PFSK-1 (cell line): ENCODE results near the genes YPEL5, LBH, CAPN14 and XDH.

DNA sequence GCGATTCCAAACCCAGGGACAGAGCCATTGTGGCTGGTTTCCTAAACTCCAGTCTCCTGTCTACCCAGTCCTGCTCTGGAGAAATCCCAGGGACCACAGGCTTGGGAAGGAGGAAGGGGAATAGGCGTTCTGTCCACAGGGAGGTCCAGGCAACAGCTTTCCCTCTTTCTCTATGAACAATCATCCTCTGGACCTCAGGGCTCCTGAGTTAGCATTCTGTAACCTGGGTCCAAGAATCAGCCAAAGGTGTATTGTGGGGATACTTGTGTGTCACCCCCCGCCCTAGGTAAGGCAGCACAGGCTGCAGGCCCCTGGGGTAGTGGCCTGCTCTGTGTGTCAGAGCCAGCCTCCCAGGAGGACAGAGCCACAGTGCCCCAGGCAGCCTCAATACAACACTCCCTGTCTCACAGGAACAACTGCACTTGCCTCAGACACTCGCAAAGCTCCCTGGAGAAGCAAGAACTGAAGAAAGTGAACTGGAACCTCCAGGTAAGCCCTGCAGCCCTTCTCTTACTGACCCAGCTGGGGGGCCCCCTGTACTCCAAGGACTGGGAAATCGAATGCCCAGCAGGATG, 121.4 kb upstream of the PPP1CB start:
- RRBS = no CpG with 5 or more reads among the region's 5 CpGs

DNA sequence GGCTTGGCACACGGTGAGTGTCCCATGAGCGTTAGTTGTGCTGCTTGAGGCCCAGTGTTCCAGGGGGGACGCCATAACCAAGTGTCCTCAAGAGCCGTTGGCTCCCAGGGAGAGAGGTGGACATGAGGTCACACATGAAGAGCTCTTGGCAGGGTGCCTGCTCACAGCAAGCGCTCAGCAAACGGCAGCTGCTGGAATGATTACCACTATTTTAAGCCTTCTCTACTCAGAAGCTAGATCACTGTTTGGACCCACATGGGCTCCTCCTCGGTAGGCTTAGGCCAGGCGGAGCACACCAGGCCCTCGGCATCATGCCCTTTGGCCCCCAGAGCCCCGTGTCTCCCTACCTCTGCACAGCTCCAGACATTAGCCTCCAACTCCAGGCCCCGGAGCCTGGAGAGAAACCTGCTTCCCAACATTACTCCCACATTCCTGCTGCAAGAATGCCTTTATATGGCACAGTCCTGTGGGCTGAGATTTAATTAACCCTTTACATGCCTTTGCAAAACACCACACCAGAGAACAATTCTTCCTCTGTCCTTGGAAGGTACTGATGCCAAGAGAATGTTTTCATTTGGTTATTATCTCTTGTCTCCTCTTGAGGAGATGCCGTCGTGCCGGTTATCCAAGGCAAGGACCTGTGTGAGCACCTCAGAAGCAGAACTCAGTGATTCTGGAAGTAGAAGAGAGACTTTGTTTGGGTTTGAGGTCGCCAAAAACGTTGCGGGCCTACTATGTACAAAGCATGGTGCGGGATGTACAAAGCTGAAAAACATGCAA, 68.3 kb upstream of the PPP1CB start:
- RRBS = no CpG with 5 or more reads among the region's 18 CpGs

- RRBS = no CpG with 5 or more reads among the region's 16 CpGs
Observed at GRCh38 chr2:29011541-29012122, 30.5 kb downstream of the TOGARAM2 start.

DNA sequence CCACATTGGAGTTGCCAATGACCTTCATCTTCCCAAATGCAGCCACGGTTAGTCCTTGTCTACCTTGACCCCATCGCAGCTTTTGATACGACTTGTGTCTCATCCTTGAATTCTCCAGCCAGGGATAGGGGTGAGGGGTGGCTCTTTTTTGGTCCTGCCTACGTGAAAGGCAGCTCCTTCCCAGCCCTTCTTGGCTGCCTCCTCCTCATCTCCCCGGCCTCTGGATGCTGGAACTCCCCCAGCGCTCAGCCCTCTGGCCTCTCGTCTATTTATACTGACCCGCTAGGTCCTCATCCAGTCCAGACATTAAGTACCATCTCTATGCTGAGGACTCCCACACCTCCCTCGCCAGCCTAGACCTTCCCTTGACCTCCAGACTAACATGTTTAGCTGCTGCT, 34.5 kb downstream of the TOGARAM2 start:
- RRBS = no CpG with 5 or more reads among the region's 9 CpGs

DNA sequence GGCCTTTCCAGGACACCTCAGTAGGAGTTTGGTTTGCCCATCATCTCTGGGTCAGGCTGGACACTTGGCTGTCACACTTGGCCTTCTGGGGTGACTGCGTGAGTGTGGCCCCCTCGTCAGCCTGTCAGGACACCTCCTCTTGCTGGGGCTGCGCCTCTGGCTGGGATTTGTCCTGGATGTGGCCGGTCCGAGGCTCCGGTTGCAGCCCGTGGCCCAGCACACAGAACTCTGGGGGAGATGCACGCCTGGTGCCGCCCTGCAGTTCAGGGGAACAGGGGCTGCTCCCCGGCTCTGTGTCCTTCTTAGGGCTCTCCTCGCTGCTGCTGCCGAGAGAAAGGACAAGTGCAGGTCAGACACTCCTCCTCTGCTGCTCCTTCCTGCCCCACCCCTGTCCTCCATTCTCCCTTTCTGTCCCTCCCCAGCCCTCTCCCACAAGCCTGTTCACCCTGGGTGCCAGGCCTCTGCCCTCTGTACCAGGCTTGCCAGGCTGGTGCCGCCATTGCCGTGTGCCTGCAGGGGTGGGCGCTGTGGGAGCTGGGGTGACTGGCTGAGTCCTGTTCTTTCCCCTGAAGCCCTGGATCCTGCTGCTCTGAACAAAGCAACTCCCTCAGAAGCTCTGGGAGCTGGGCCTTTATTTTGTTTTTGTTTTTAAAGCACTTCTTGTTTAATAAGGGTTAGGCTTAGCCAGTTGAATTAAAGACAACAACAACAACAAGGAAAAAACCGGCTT, 9.4 kb downstream of the PCARE start:
- RRBS = 73% methylated on average over 4 of the region's 16 CpGs

- RRBS = no CpG with 5 or more reads among the region's 9 CpGs
Observed at GRCh38 chr2:29108059-29108849, 7.0 kb upstream of the CLIP4 start.

DNA sequence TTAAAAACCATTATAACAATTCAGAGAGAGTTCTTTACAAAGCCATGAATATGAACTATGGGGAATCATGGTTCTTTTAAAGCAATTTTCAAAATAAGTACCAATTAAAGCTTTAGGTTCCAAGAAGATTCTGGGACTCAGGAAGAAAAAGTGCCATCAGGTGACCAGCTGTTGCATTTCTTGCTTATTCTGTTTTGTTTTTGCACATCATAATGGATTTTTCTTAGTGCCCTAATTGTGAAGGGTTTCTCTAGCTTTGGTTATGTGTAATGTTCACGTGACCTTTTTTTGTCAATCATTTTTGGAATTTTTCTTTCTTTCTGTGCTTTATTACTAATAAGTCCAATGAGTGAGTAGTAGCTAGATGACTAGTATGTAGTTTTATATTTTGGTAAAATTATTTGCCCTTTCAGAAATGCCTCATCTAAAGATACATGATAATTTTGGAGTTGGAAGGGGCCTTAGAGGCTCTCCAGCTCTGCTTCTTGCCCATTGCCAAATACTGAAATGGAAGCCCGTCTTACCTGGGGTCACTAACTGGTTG, 66.9 kb downstream of the CLIP4 start:
- RRBS = no CpG with 5 or more reads among the region's 2 CpGs

DNA sequence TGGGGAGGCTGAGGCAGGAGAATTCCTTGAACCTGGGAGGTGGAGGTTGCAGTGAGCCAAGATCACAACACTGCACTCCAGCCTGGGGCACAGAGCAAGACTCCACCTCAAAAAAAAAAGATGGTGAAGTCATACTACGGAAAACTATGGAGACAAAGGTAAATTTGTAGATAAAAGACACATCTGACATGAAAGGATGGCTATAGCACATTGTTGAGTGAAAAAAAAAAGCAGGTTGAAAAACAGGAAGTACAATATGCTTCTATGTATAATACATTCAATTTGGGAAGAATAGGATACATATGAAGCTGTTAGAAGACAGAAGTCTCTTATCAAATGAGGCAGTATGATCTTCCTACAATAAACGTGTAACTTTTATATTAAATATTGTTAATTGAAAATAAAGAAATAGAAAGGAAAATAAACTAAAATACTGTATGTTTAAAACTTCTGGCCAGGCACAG, 1.8 kb upstream of the YPEL5 start:
- RRBS = no CpG with 5 or more reads among the region's 2 CpGs

DNA sequence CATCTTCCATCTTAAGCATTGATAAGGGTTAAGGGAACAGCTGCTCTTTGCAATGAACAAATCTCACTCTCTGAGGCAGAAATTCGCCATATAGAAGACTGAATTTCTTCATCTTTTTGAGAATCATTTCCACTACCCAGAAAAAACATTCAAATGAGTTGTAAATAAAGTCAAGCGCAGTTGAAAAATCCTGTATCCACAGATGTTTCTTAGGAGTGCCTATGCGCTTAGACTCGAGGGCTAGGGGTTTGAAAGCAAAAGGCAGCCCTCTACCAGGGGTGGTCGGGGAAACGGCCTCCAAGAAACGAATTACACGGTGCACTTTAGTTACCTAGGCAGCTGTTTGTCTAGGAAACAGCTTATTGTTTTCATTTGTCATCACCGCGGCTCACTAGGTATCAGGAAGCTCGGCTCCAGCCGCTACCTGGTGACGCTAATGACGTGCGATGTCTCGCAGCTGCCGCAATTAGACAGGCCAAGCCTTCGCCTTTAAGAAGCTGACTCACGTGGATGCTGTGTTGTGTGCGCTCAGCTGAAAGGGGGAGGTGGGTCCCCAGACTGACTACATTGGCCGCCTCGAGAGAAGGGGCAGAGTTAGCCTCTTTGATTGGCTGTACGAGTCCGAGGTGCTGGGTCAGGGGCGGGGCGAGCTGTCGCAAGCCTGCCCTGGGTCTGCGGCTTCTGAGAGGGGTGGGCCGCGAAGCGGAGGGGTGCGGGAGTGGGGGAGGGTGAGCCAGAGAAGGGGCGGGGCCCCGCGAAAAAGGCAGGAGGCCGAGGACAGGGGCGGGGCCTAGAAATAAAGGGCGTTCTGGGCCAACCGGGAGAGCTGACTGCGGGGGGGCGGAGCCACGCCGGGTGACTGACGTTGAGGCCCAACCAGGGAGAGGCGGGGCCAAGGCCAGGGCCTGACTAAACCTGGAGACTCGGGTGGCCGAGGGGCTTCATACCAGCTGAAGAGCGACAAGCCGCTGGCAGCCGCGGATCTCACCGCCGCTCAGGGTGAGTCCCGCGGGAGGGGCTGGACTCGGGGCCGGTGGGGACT, at the start of gene YPEL5:
Gene YPEL5 (plus strand): TSS at position 944 of the 1,042 bp plus-strand sequence.
- RRBS = 3% methylated on average over 1 of the region's 57 CpGs

- RRBS = no CpG with 5 or more reads among the region's 4 CpGs
Observed at GRCh38 chr2:30148547-30148819, 1.7 kb downstream of the YPEL5 start.

DNA sequence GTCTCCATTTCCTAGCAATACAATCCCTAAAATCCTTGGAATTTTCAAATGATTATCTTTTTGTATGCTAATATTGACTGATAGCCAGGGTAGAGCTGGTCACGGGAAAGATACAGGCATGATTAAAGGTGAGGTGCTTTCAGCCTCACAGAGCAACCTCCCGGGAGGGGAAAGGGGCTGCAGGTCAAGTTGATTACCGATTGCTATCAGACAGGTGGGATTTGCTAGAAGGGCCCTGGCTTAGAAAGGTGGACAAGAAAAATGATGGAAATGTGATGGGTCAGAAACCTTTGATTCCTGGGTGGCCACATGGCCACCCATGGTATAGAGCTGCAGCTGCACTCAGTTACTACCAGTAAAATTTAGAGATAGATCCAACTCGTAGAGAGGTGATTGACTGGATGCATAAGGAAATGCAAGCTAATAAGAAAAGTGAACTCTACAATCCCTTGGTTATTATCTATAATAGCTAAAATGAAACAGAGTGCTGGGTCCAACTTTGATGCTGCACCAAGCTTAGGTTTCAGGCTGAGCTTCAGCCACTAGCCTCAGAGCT, 15.3 kb downstream of the YPEL5 start:
- RRBS = no CpG with 5 or more reads among the region's 4 CpGs

DNA sequence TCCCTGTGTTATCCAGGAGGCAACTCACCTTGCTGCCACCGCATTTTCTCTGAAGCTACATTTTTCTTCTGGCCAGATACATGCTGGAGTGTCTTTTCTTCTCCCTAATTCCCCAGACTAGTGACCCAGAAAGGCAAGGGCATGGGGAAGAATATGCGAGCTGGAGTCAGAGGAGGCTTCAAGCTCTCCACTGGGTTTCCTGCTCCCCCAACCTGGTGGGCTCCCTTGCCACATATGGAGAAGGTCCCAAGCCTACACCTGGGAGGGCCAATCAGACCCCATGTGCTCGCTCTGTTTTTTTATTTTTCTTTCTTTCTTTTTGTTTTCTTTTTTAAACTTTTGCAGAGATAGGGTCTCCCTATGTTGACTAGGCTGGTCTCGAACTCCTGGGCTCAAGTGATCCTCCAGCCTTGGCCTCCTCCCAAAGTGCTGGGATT, 22.7 kb downstream of the YPEL5 start:
- RRBS = no CpG with 5 or more reads among the region's 4 CpGs

- RRBS = under 1% methylated on average over 5 of the region's 11 CpGs
Observed at GRCh38 chr2:30231474-30231611, at the start of gene LBH. Gene LBH (plus strand): TSS chr2:30231534.

DNA sequence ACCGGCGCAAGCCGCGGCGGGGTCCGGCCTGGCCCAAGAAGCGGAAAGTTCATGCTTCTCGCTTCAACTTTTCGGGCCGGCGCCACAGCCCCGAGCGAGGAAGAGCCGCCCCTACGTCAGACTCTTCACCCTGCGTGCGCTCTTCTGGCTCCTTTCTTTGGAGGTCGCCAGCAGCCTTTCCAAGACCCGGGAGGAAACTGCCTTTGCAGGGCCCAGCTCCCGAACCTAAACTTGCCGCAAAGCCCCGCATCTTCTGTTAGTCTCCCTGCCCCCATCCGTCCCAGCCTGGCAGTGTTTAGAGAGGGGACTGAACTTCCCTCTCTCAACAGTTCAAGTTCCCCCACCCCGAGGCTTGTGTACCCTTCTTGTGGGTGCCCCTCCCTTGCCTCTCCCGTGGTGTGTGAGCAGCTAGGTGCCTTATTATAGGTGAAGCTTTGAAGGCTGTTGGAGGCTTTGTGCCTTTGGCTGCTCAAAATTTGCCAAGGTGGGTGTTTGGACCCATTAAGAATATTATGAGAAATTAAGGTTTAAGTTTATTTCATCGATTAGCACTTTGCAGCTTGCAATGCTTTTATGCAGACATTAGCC, 1.4 kb downstream of the LBH start:
- RRBS = under 1% methylated on average over 11 of the region's 26 CpGs

DNA sequence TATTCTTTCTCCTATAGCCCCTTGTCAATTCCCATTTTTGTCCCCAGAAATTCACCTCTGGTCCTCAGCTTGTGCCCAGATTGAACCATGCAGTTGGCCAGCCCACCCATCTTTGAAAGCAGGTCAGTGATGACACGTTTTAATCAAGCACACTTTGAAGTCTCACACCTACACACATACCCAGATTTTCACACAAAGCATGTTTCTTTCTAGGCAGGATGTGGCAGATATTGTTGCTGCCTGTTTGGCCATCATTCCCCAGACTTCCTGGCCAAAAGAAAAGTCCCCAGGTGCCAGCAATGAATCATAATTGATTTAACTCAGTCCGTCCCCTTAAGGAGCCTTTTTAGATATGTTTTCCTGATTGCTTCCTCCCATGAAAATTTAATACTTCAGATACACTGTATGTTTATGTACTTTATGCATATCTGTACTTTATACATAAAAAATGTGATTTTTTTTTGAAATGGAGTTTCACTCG, 84.4 kb downstream of the LBH start:
- RRBS = no CpG with 5 or more reads among the region's 3 CpGs

DNA sequence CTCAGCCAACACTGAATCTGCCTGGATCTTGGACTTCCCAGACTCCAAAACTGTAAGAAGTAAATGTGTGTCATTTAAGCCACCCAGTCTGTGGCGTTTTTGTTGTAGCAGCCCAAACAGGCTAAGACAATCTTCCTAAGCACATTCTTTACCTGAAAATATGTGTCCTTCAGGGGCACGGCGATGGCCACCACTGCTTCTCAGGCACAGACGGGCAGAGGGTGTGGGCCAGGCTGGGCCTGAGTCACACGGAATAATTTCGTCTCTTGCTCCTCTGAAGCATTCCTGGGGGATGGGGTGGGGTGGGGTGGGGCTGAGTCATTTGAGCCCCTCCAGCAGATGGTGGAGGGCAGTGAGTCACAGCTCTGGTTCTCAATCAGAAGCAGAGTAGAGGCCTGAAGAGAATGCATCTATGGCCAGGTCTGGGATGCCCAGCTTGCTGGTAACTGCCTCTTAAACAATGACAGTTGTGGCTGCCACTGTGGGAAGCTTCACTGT, 142.3 kb downstream of the CAPN13 start:
- RRBS = no CpG with 5 or more reads among the region's 6 CpGs

- RRBS = no CpG with 5 or more reads among the region's 4 CpGs
Observed at GRCh38 chr2:31217451-31217732, at the start of gene CAPN14. Gene CAPN14 (minus strand): TSS chr2:31217515.

- RRBS = no CpG with 5 or more reads among the region's 5 CpGs
Observed at GRCh38 chr2:31332490-31332948, 82.0 kb downstream of the XDH start.

DNA sequence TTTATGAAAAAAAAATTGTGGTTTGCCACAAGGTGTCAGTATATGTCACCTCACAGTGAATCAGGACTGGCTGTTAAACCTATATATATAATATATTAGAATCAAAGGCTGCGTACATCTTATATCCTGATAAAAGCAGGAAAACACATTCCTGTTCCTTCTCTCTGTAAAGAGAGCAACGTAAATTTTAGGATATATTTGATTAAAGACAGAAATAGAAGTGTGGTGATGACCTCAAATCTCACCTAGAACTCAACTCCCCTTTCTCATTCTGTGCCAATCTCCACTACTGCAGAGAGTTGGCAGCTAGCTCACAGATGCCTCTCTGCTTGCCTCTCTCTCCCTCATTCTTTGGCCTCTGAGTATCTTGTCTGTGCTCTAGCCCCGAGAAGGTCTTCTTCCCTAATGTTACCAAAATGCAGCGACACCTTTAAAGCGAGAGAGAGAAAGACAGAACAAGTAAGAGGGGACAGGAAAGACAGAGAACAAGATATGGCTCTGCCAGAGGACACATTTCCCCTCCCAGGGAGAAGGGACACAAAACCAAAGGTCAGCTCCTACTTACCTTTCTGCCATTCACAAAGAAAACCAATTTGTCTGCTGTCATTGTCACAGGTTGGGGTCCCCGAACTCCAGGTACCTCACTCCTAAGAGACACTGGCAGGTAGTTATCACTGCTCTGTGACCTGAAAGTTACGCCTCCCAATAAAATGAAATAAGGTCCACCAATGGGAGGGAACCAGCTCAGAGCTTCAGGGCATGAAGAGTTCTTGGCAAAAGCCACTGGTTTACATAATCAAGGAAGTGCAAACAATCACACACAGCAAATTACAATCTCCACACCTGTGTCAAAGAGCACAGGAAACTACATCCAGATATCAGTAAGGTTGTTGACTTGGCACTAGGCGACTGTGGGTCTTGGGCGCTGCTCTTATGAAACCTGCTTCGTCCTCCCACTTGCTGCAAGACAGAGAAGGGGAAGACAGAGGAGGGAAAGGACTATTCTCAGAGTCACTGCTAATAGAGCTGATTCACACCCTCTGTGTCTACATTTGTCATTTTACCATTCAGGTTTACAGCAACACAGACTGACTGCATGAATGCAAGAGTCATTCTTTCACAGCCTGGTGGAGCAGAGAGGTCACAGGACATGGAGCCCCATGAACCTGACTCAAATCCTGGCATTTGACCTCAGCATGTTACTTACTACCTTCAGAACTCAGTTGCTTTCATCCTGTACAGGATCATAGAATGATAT, at the start of gene XDH:
Gene XDH (minus strand): TSS at position 683 of the 1,258 bp plus-strand sequence.
- RRBS = no CpG with 5 or more reads among the region's 10 CpGs

DNA sequence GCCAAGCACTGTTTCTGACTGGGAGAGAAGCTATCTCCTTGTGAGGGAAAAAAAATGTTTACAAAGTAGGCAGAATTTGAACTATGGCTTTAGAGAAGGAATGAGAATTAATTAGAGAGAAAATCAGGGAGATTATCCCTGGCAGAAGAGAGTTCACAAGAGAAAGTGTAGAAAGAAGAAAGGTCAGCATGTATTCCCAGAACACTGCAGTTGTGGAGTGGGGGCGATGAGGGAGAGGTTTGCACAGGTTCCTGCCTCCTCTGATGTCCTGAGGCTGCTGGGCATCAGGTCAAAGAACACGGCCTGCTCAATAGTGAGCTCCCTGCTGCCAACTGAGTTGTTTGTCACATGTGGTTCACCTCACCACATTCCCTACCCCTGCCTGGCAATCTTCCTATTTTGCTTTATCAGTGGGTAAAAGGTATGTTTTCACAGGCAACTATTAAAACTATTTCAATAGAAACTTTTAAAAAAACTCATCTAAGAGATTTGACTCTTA, 123.8 kb upstream of the SRD5A2 start:
- RRBS = no CpG with 5 or more reads among the region's 2 CpGs